AG09319 (cell line): ENCODE data around the gene MFN1.

DNA sequence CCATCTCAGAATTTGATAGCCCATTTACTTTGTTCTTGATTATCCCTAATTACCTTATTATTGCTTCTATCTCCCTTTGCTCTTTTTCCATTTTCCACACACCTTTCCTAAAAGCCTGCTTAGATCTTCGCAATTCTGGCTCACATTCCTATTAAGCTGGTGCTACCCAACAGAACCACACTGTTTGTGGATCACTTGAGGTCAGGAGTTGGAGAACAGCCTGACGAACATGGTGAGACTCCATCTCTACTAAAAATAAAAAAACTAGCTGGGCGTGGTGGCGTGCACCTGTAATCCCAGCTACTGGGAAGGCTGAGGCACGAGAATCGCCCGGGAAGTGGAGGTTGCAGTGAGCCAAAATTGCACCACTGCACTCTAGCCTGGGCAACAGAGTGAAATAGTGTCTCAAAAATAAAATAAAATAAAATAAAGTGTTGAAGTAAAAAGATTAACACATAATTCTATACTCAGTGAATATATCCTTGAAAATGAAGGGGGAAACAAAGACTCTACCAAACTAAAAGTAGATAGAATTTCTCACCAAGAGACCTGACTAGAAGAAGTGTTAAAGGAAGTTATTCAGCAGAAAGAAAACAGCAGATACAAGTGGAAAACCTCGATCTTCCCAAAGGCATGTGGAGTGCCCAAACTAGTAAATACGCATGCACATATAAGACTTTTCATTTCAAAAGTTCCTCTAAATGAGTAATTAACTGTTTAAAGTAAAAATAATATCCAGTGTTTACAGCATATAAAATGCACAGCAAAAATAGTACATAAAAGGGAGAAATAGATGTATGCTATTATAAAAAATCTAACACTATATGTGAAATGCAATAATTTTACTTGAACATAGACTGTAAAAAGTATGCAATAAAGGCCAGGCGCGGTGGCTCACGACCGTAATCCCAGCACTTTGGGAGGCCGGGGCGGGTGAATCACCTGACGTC, 44.3 kb downstream of the TBL1XR1 start:
- RRBS = no CpG with 5 or more reads among the region's 16 CpGs

DNA sequence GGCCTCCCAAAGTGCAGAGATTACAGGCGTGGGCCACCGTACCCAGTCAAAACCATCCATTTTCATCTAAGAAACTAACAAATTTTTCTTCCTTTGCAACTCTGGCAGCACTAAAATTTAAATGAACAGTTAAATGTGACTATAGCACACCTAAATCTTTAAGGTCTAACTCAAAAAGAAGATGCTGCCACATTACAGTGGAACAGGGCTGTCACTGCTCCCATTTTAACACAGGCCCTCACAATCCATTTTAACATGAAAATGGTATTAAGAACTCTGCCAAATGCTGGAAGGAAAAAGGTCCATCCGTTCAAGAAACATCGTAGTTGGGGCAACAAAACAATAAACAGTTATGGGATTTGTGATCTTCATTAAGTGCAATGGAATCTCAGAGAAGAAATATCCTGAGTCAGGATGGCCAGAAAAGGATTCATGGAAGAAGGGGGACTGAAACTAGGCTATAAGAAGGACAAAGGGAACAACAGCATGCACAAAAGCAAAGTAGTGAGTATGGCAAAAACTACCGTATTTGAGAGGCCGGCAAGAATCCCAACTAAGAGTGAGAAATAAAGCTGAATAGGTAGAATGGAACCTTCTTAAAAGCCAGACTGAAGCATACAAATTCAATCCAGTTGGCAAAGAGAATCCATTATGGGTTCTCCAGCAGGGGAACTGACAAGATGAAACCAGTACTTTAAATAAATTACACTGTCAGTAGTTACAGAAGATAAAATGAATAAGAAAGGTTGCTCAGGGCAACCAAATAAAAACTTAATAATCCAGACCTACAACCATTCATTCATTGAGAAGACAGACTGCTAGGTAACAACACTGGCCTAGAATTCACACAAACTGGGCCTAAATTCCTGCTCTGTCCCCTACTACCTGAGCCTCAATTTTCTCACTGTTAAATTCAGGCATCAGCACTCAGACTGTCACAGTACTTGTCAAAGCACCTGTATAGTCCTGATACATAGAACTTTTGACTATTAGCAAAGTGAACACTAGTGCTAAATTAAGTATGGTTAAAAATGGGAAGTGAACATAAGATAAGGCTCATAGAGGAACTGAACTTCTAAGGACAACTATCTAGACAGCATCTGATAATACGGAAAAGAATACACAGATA, 6.3 kb downstream of the TBL1XR1 start:
- RRBS = no CpG with 5 or more reads among the region's 7 CpGs

- RRBS = 2% methylated on average over 8 of the region's 52 CpGs
Measured at GRCh38 chr3:177196041-177197022, 950 bp downstream of the TBL1XR1 start.

DNA sequence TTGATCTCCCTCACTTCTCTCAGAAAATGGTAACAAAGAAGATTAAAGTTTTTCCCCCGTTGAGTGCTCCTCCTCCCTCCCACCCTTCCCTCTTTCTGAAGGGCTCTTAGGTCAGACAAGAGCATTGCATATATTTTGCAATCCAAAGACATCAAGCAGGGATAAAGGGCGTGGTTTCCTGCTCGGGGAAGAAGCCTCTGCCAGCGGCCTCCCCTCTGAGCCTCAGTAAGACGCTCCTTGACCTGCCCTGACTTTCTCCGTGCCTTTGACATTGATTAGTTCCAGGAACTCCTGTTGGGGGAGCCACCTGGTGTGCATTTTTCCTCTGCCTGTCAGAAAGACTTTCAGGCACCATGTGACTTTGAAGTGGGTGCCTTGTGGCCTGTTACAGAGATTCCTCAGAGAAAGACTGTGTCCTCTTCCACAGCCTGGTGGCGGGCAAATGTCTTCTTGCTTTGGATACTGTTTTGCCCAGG, 87.1 kb upstream of the TBL1XR1 start:
- RRBS = no CpG with 5 or more reads among the region's 7 CpGs

DNA sequence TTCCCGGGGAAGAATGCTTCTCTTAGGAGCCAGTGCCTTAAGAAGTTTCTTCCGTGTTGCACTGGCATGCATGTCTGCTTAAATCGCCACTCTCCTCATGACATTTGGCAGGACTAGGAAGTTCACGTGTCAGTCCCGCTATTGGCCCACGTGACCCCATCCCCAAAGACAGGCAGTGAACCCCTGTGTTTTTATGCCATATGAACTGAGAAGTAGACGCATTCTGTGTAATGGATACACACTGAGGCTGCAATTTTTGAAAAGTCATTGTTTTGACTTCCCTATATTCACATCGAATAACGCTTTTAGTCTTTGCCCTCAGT, 125.6 kb upstream of the TBL1XR1 start:
- RRBS = no CpG with 5 or more reads among the region's 9 CpGs

- RRBS = no CpG with 5 or more reads among the region's 13 CpGs
Measured at GRCh38 chr3:177358234-177358979, 161.1 kb upstream of the TBL1XR1 start.

DNA sequence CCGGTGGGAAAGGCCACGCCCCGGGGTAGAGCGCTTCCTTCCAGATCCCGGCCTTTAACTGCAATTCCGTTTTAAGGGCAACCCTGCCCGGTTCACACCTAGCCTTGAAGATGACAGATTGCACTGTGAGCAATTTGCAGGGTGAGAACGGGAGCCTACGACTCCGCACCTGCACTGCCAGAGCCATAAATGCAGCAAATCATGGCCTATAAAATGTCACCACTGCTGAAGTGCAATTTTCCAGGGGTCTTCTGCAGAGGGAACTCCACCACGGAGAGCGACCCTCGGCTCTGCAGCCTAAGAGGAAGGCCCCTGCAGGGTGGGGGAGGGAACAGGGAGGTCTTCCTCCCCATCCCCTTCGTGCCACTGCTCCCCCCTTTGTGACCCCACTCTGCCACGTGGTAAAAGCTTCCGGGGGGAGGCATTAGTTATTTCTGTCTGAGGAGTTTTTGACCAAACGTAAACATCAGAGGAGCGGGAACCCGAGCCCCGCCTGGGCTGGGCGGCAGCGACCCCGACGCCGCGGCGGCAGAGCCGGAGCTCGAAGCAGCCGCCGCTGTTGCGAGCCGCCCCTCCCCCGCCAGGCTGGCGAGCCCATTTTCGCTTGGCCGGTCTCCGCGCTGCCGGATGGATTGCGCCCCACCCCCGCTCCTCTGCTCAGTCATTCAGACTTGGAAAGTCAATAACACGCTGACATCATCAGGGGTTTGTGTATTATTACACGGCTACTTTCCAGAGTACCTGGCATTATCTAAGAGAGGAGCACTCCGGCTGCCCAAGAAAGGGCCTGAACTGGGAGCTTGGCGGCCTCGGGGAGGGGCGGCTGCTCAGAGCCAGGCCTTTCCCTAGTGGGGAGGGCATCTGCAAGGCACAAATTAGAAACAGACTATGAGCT, 162.4 kb upstream of the TBL1XR1 start:
- RRBS = 14% methylated on average over 12 of the region's 48 CpGs

GRCh38 chr3:177427075-177427828, 230.0 kb upstream of the TBL1XR1 start:
- RRBS = no CpG with 5 or more reads among the region's 8 CpGs

- RRBS = no CpG with 5 or more reads among the region's 6 CpGs
Measured at GRCh38 chr3:177574255-177574772, 377.0 kb upstream of the TBL1XR1 start.

DNA sequence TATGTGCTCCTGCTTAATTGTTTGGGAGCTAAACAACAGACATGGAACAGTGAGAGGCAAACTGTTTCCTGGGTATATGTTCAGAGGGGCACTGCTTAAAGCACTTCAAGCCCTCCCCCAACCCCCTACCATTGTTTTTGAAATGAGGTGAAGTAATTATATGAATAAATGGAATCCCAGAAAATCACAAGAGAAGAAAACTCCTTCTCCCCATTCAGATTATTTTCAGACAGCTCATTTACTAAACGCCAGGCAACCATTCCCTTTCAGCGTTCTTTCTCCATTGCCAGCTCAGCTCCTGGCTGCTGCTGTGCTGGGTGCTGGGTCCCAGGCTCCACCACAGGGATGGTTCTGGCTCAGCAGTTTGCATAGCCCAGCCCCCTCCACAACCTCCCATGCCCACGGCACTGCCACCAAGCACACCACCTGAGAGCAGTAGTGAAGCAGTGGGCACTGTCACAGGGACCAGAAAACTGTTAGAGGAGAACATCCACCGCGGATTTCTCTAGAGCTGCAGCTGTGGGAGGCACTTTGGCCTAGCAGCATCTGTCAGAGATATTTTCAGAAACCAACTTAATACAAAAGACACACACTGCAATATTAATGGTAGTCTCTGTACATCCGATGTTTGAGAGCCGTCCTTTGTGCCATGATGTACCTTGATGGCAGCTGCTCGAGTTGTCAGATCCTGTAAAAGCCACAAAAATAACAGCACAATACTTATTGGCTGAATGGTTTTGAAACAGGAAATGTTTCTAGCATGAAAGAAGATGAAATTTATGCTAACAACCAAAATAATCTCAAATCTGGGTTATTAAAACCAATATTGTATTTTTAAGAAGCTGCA, 445.2 kb upstream of the TBL1XR1 start:
- RRBS = no CpG with 5 or more reads among the region's 8 CpGs

DNA sequence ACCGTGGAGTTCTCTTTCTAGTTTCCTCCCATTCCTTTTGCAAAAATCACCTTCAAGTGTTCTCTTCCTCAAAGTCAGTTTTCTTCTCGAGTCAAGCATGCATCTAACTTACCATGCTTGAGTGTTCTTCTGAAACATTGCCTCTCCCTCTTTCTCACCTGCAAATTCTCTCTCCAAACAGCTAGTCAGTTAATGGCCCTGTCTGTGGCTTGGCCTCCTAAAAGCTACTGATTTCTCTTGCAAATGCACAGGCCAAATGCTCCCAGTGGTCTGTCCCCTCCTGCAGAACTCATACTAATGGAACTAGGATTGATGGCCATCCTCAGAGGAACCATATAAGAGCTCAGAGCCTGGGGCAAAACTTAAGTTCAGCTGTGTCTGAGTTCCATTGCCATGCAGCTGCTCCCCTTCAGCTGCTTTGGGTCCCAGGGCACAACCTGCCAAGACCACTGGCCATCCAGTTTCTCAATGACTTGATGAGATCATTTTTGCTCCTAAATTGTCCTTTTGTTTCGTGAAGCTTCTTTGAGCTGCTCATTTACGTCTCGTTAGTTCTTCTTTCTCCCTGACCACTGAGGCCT, 529.4 kb upstream of the TBL1XR1 start:
- RRBS = no CpG with 5 or more reads among the region's 5 CpGs

GRCh38 chr3:177823966-177824517, 626.8 kb upstream of the TBL1XR1 start:
- RRBS = no CpG with 5 or more reads among the region's 5 CpGs

DNA sequence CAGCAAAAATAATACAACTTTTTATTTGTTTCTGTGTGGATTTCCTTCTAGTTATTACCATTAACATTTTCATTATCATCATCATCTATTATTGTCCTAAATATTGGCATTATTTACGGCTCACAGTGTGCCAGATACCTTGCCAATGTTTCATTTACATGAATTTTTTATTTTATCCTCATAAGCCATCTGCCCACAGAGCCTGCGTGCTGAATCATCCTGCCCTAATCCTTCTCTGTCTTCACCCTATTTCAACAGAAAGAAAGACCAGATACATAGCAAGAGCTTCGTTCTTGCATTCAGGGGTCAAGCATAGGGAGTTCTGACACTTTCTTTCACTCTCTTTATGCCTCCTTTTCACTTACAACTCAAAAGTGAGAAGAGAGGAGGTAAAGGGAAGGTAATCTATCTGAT, 82.0 kb downstream of the KCNMB2 start:
- RRBS = no CpG with 5 or more reads among the region's 3 CpGs

DNA sequence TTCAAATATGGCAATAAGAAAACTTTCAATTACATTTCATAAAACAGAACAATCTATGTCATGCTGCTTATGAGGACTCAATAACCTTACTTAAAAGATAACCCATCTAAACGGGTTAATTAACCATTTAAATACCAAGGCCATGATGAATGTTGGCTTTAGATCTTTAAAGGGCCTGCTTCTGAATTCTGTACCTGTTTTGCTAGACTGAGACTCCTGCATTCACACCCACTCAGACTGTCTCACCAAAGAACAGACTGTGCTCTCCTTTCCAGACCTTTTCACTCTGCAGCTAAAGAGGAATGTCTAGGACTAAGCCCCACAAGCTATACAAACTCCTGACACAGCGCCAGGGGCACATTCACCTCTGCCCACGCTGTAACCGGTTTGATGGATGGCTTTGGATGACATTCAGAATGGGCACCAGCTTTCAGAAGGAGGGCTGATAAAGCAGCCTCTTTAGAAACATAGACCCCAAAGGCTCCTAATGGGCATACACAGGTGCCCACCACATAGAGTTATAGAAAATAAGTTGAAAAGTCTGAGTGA, 200.0 kb downstream of the KCNMB2 start:
- RRBS = no CpG with 5 or more reads among the region's 4 CpGs

- RRBS = under 1% methylated on average over 21 of the region's 62 CpGs
Measured at GRCh38 chr3:179347373-179348341, at the start of gene MFN1. TSS of gene MFN1 (plus strand) at chr3:179347709.

DNA sequence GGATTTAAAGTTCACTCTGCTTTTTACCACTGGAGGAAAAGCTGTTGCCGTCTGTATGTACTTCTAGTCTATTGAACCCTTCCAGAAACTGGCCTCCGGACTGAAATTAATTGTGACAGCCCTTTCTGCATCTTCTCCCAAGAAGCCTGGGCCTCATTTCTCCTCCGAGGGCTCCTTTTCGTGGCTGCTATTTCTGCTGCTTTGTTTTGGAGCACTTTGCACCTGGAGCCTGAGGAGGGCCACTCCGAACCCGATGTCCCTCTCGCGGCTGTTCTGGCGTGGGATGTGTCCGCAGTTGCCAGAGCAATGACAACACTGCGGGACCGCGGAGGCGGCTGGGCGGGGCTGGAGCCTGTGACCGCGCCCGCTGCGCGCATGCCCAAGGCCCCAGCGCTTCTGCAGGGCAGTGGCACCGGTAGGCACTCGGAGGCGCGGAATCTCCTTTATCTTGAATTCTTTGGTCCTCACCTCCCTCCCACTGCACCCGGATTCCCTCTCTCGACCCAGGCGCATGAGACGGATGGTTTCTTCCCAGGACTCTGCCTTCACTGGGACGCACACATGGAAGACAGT, 94.6 kb downstream of the PEX5L start:
- RRBS = 4% methylated on average over 5 of the region's 30 CpGs

- RRBS = no CpG with 5 or more reads among the region's 1 CpG
Measured at GRCh38 chr3:182585895-182586199, 207.5 kb upstream of the ATP11B start.

DNA sequence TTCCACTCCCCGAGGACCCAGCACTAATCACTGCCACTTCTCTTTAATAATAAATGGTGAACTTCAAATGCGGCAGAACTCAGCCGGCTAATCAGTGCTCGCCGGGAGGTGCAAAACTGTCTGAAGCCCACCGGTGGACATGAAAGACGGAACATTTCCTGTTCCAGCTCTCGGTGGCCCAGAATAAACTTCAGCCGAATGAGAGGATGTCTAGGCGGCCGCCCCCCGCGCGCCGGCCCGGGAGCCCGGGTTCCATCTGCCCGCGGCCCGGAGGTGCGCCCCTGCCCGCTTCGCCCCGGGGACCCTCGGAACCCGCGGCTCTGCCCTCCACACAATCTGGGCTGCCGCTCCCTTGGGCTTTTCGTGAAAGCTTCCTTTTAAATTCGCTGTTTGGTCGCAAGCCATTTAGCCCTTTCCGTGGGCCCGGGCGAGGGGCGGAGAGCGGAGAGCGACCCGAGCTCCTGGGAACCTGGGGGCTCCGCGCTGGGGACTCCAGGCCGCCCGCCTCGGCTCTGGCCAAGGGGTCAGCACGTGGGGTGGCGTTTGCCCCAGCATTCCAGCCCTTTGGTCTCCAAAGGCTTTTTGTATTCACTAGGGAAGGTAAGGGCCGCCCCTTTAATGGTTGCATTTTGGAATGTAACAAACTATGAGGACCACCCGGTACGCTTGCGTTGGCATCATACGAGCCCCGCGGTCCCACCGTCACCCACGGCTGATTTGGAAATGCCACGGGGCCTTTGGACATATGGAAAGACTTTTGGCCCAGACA, 110.6 kb upstream of the ATP11B start:
- RRBS = no CpG with 5 or more reads among the region's 55 CpGs

DNA sequence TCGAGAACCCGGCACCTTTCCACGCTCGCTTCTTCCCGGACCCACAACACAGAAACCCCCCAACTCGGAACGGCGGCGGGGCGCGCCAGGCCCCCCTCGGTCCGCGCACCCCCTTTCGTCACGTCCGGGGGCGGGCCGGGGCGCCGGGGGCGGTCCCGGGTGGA, 146 bp upstream of the ATP11B start:
- RRBS = 5% methylated on average over 11 of the region's 23 CpGs

- RRBS = no CpG with 5 or more reads among the region's 2 CpGs
Measured at GRCh38 chr3:182869073-182869497, 75.8 kb downstream of the ATP11B start.